ENCODE measurements around a stretch of chr4.

DNA sequence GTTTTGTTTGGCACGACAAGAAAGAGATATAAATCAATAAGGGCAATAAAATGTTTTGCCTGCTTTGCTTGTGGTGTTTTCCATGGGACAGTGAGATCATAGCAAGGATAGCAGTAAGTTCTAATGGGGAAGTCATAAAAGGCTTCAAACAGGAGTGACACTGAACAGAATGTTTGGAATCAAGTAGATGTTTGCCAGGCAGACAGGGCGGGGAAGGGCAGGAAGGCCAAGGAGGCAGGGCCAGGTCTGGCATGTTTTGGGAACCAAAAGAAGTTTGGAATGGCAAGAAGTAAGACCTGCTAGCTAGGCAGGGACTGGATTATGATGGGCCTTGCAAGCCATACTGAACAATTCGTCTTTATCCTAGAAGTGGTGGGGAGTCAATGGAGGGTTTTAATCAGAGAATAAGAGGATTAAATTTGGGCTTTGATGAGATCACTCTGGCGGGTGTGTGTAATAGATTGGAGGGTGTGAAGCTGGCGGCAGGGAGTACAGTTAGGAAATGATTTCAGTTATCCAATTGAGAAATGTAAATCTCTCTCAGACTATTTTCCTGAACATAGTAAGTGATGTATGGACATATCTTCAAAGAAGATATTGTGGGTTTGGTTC, 16.5 kb downstream of the FGF2 start:
- RRBS, 2 experiments, result no CpG with 5 or more reads among the region's 5 CpGs

GRCh38 chr4:122920937-122921441, 1.4 kb downstream of the NUDT6 start:
- RRBS, 2 experiments, result no CpG with 5 or more reads among the region's 8 CpGs

DNA sequence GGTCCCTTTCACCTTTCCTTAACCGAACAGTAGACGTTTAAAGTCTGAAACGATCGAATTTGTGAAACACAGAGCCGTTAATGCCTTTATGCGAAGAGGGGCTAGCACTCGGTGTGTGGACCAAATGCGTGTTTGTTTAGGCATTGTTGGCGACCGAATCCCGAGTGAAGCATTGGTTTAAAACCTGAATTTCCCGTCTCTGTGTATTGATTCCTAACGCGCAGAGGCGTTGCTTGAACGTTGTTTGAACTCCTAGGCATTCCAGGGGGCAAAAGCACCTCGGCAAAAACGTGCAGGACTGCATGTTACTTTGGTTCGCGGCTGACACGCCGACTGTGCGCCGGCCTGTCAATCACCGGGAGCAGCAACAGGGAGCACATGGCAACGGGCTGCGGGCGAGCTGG, 537 bp downstream of the SPRY1 start:
- RRBS, 2 experiments, result 1% methylated on average over 4 of the region's 28 CpGs

- RRBS, 2 experiments, result 1 to 2% methylated on average over 26 of the region's 65 CpGs
Measured at GRCh38 chr4:123397534-123398220, 1.1 kb downstream of the SPRY1 start.

- RRBS, 2 experiments, result under 1 to 1% methylated on average over 28 to 29 of the region's 66 CpGs
Measured at GRCh38 chr4:123398221-123398662, 1.6 kb downstream of the SPRY1 start.

DNA sequence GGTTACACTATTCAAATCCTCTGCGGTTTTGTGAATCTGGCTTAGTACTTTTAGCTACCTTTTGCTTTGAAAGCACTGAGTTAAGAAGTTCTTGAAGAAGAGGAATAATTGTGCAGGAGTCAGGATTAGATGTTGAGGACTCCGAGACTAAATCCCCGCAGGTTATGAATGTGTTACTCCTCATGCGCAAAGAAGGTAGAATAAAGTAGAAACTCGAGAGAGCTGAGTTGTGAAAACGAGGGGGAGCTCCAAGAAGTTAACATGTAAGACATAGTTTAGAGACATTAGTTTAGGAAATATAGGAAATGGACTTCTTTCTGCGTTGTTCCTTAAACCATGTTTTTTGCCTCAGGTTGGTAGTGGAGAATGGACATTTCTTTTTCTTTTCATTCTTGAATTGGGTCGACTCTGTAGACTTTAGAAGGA, 3.4 kb downstream of the SPRY1 start:
- RRBS, 2 experiments, result no CpG with 5 or more reads among the region's 8 CpGs

- RRBS, 2 experiments, result no CpG with 5 or more reads among the region's 9 CpGs
Measured at GRCh38 chr4:123478683-123479587, 82.3 kb downstream of the SPRY1 start.

GRCh38 chr4:123504021-123504468, 107.5 kb downstream of the SPRY1 start:
- RRBS, 2 experiments, result no CpG with 5 or more reads among the region's 3 CpGs

DNA sequence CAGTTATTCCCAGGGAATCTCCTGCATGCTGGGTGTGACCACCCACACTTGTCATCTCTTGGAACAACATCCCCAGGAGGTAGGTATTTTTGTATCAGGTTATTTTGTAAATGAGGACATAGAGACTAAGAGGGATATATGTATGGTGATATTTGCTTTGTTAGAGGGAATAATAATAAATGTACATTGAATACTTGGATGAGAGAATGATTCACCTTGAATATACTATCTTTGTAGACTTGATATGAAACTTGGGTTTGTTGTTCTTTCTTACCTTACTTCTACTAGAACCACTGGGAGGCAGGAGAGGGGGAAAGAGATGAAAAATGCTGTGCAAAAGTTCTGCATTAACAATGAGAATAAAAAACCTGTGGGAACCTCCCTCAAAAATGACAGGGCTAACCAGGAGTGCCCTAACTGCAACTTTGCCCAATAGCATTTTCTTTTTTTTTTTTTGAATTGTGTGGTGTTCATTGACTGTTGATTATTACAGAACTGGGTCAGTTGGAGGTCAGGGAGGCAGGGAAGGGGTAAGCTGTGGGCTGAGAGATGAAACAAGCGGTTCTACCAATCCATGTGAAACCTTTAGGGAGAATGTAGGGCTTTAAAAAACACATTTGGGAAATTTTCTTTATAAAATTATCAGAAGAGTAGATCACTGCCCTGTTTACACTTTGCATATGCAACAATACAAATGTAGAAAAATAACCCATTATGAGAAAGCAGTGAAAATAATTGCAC, 157.6 kb downstream of the SPRY1 start:
- RRBS, 2 experiments, result no CpG with 5 or more reads among the region's 1 CpG

GRCh38 chr4:123744903-123745189, 348.3 kb downstream of the SPRY1 start:
- RRBS, 2 experiments, result no CpG with 5 or more reads among the region's 5 CpGs

DNA sequence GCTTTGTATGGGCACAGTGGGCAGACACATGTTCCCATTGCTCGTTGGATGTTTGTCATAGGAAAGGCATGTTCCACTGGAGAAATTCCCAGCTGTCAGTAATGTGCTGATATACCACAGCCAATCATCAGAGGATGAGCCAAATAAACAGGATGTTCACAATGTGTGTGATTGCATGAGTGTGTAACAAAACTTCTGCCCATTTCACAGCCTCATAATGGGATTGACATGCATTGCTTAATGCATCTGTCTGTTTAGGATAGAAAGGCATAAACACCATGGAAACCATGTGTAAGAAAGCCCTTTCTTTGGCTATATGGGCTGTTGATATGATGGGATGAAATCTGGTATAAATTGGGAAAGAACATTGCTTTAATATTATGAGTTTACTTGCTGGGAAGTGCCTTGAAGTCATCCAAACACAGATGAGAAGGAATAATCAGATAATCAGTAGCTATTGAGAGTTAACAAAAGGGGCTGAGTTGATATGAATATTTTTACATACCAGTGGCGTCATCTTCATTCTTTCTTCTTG, 436.2 kb downstream of the SPRY1 start:
- RRBS, 2 experiments, result no CpG with 5 or more reads among the region's 2 CpGs

GRCh38 chr4:124018611-124019483, 622.3 kb downstream of the SPRY1 start:
- RRBS, 2 experiments, result no CpG with 5 or more reads among the region's 5 CpGs

- RRBS, 2 experiments, result no CpG with 5 or more reads among the region's 2 CpGs
Measured at GRCh38 chr4:124432322-124432686, 280.2 kb downstream of the ANKRD50 start.

DNA sequence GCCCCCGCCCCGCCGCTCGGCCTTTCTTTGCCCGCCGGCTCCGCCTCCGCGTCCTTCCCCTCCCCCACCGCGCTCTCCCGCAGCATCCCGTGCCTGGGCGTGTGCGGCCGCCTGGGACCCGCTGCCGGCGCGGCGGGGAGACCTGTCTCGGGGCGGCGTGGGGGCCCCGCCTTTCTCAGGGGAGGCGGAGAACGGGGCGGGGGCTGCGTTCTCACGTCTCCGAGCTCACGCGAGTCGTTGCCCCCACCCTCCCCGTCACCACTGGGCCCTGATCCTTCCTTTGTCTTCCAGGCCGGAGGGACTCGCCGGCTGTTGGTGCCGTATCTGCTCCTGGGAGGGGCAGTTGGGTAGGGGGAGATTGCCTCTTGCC, 253 bp upstream of the ANKRD50 start:
- RRBS, 2 experiments, result under 1 to 2% methylated on average over 5 of the region's 39 CpGs

- RRBS, 2 experiments, result no CpG with 5 or more reads among the region's 3 CpGs
Measured at GRCh38 chr4:124940354-124940843, 227.9 kb upstream of the ANKRD50 start.

DNA sequence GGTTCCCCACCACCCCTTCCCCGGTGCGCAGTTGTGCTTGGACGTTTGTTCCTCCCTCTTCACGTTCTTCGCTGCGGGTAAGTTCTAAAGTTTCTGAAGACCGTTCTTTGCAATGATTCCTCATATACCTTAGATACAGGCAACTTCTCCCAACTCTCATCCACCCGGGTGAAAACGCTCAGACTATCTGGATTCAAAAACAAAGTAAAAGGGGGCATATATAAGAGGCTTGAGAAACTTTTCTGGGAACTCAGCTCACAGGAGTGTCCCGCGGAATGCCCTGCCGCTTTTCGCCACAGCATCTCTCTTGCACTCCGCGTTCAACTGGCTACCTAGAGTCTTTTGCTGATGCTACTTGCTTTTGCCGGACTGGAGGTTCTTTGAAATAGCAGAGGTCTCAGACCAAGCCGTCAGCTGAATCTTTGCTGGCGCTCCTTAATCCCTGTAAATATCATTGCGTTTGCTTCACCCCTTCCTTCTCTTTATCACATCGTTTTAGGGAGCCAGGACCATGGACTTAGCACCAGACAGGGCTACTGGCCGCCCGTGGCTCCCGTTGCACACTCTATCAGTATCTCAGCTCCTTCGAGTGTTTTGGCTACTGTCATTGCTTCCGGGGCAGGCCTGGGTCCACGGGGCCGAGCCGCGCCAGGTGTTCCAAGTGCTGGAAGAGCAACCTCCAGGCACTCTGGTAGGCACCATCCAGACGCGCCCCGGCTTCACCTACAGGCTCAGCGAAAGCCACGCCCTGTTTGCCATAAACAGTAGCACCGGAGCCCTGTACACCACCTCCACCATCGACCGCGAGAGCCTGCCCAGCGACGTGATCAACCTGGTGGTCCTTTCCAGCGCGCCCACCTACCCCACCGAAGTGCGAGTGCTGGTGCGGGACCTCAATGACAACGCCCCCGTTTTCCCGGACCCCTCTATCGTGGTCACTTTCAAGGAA, 1.4 kb downstream of the FAT4 start:
- RRBS, 2 experiments, result 15 to 22% methylated on average over 11 of the region's 49 CpGs

DNA sequence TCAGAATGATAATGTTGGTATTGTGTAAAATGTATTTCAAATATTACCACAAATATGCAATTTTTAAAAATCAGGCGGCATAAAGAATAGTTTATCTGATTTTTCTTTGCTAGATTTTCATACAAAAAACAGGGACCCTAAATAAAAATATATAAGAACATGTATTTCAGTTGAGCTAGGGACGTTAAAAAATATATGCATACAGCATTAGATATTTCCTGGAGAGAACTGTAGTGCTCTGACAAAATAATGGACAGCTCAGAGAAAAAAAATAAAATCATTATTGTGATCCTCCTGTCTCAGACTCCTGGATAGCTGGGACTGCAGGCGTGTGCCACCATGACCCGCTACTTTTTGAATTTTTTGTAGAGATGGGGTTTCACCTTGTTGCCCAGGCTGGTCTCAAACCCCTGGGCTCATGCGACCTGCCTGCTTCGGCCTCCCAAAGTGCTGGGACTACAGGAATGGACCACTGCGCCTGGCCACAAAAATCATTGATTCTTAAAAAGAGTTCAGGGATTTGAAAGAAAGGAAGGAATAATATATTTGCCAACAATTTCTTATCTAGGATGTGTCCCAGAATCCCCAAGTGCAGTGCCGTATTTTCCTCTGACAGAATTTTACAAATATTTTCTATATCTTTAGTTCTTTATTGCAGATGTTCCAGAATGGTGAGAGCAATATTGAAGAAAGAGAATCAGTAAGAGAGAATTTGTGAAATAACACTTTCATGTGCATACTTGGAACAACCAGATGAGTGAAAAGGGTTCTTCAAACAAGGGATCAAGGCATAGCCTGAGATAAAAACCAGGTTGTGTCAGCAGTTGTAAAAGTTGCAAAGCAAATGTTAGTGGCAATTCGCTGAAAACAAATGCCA, 1148.9 kb upstream of the INTU start:
- RRBS, 2 experiments, result no CpG with 5 or more reads among the region's 9 CpGs

- RRBS, 2 experiments, result no CpG with 5 or more reads among the region's 1 CpG
Measured at GRCh38 chr4:126901235-126901623, 731.5 kb upstream of the INTU start.

DNA sequence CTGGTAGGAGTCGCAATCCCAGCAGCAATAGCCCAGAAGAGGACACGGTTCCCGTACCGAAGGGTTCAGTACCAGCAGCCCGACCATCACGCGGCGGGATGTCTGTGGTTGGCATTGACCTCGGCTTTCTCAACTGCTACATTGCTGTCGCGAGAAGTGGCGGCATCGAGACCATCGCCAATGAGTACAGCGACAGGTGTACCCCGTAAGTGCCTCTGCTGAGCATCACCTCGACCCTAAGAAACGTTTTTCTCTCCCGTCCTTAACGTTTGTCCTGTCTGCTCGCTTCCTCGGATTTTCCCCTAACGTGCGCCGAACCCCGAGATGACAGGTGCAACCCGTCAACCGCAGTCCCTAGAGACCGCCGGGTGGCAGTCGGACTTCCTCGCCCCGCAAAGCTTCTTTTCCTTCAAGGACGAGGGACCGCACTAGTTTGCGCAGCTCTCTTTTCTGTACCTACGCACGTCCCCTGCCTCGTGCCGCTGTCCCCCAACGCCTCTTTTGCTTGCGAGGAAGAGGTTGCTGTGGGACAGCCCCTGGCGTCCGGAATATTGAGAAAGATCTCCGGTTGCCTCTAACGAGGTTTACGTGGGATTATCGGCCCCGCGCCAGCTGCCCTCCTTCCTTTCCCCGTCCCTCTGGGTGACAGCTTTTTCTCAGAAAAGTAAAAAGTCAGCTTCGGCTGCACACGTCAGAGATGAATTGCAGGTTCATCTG, 489 bp downstream of the HSPA4L start:
- RRBS, 2 experiments, result no CpG with 5 or more reads among the region's 53 CpGs